ENCODE measurements around the genes LHX6, OR1J4 and NEK6.

- RRBS, result 96% methylated on average over 4 of the region's 8 CpGs
Measured at GRCh38 chr9:121987171-121987976, 105.7 kb downstream of the TTLL11 start.

DNA sequence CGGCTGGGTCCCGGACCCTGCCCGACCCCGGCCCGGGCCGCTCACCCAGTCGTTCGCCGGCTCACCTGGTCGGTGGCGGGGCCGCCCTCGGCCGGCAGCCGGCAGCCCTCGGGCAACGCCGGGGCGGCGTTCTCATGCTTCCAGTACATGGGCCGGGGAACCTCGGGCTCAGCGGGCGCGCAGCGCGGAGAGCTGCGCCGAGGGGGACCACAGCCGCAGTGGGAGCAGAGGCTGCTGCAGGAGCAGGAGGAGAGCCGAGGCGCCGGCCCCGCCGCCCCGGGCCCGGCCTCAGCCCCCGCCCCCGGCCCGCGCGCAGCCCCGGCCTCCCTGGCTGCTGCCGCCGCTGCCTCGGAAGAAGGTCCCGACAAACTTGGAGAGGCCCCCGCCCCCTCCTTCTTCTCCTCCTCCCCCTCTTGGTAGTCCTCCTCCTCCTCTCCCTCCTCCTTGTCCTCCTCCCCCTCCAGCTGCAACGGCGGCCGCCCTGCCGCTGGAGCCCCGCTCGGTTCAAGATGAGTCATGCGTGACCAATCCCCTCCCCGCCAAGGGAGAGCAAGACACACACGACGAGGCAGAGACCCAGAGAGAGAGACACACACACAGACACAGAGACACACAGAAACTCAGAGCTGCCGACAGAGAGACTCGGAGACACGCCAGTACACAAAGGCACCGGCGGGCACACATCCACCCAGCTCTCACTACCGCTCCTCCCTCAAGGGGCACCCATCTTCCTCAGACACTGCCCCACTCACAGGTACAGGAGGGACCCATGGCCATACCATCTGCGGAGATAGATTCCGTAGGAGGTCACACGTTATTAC, at the start of gene LHX6:
TSS of gene LHX6 (minus strand) at position 366 of the 821 bp plus-strand sequence.
- RRBS, result 3% methylated on average over 16 of the region's 67 CpGs

- RRBS, result no CpG with 5 or more reads among the region's 20 CpGs
Measured at GRCh38 chr9:122374972-122375917, 4.4 kb downstream of the PTGS1 start.

GRCh38 chr9:122518916-122519229, at the start of gene OR1J4:
OR1J4 (plus strand) TSS chr9:122519141.
- RRBS, result no CpG with 5 or more reads among the region's 1 CpG

GRCh38 chr9:122847069-122848024, 19.0 kb upstream of the PDCL start:
- RRBS, result no CpG with 5 or more reads among the region's 2 CpGs

DNA sequence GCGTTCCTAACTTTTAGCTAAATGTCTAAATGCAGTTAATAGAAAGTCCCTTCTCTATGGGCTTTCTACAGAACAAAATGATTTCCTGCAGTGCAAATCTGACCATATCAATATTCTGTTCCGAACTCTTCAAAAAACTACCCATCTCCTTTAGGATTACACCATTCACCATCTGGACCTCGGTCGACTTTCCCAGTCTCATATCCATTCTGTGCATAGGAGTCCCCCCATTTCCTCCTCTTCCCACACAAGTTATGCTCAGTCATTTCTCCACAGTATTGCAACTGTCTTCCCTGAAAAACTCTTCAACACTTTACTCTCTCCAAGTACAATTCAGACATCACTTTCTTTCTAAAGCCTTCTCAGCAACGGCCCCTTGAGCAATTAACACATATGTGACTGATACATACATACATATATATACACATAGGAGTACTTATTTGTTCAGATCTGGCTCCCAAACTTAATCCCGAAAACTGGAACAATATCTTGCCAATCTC, 790 bp downstream of the ZBTB26 start:
- RRBS, result no CpG with 5 or more reads among the region's 6 CpGs

DNA sequence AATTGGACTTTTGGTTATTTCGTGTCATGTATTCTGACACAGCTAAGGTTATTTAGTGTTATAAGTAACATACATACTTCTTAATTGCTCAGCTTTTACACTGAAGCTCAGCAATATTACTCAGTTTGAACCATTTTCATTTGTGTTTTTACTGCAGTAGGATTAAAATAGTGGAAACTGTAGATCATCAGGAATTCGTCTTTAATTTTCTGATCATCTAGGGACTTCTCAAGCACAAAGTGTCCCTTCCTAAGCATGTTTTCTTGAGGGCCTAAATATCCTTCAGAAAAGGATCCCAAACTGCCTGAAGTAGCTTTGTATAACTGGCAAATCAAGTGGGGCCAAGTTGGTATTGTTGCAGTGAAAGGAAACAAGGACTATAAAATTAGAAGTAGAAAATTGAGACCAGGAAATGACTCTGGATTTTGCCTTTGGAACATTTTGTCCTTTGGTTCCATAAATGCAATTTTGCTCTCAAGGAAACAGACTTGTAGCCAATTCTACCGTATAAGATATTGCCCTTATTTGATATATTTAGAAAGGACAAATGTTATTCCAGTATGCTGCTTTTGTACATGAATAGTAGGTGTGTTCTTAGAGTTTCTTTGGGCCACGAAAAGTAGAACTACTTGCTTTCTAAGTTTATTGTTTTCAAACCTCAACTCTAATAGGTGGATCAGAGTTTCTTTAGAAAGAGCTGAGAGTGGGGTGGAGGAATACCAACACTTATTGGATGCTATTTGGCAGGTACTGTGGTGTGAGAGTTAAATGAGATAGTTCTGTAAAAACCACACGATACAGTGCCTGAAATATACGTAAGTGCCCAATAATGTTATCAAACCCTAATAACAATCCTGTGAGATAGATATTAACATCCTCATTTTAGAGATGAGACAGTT, 34.4 kb downstream of the RABGAP1 start:
- RRBS, result no CpG with 5 or more reads among the region's 6 CpGs

DNA sequence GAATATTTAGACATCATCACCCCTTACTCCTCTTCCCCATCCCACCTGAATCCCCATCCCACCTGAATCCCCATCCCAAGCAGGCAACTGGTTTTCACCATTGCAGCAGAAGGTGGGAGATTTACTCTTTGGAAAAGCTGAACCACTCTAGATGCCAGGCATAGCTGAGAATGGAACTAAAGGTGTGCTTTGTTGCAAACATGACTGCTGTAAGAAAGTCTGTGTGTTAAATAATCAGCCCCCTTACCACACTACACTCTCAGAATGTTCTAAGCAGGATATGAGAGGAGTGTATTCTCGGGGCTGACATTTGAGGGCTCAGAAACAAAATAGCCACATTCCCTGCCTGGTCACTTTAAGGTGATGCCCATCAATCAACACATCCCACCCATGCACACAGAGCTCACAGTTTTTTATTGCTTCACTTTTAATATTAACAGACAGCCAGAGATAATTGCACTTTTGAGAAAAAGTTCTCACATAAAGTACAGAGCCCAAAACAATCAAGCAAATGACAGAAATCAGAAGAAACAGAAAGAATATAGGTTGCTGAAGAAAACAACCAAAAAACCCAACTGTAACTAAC, 8.5 kb downstream of the GPR21 start:
- RRBS, result no CpG with 5 or more reads among the region's 1 CpG

DNA sequence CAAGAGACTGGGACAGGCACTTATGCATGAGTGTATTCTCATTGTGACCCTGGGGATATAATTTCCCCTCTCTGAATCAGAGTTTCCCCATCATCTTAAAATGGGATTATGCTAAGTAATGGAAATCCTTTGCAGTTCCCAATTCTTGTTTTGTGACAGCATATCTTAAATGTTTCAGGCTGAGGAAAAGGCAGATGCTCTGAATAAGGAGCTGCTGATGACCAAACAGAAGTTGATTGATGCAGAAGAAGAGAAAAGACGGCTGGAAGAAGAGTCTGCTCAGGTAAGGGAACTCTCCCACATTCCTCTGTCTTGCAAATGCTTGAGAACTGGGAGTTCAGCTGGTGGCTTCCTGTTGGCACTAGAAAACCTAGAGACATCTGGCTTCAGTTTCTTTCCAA, 64.1 kb downstream of the GPR21 start:
- RRBS, result no CpG with 5 or more reads among the region's 1 CpG

- RRBS, result no CpG with 5 or more reads among the region's 6 CpGs
Measured at GRCh38 chr9:123098404-123098996, 65.0 kb downstream of the GPR21 start.

GRCh38 chr9:123106497-123107532, 73.3 kb downstream of the GPR21 start:
- RRBS, result no CpG with 5 or more reads among the region's 15 CpGs

GRCh38 chr9:123131364-123132131, 98.1 kb downstream of the GPR21 start:
- RRBS, result no CpG with 5 or more reads among the region's 2 CpGs

DNA sequence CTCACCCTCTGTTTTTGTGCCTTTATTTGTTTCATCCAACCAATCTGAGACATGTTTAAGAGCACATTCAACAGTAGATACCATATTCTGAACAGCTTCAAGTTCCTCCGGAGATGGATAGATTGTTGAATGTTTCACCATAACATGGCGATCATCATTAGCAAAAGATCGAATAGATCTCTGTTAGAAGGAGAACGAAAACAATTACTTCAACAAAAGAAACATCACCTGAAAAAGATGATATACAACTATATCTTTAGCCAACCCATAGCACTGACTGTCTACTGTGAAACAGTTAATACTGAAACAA, 89.4 kb downstream of the STRBP start:
- RRBS, result no CpG with 5 or more reads among the region's 4 CpGs

DNA sequence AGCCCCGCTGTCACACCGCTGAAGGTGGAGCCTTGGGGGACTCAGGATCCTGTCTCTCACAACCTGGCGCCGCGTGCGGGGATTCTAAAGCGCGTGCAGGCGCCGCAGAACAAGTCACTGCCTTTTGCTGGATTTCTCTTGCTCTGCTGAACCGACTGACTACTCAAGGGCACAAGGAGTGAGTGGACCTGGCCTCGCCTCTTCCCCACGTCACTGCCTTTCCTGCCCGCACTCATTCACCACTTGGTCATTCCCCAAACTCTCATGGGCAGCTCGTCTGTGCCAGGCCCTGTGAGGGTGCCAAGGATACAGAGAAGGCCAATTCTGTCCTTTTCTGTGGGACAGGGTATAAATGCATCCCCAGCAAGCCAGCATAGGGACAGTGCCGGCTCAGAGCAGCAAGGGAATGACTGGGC, 69.4 kb downstream of the CRB2 start:
- RRBS, result no CpG with 5 or more reads among the region's 16 CpGs

- RRBS, result no CpG with 5 or more reads among the region's 11 CpGs
Measured at GRCh38 chr9:123518948-123519703, 163.1 kb downstream of the CRB2 start.

GRCh38 chr9:123816571-123817134, 113.3 kb downstream of the DENND1A start:
- RRBS, result no CpG with 5 or more reads among the region's 2 CpGs

DNA sequence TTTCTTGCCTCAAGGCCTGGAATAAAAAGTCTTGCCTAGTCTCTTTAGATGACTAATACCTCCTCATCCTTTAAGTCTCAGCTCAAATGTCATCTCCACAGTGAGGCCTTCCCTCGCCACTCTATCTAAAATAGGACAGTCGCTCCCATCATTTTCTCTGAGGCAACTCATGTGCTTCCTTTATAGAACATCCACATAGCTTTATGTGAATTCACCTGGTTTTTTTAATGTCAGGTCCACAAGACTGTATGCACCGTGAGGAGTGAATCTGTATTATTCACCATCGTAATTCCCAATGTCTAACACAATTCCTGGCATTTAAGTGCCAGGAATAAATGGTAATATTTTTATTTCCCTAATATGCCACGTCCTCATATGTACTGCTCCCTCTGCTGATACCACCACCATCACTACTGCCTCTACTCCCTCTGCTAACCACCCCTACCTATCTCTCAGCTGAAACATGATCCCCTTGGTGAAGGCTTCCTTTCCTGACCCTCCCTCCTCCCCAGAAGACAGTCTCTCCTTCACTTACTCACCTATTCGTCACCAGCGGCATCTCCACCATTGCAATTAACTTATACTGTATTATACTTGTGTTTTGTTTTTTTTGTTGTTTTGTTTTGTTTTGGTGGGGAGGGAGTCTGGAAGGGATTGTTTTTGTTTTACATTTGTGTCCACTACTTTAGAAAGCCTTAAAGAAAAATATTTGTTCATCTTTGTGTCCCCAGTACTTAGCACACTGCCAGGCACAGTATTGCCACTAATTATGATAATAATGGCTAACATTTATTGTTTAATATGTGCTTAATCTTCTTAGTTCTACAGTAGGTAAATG, 4.8 kb downstream of the DENND1A start:
- RRBS, result no CpG with 5 or more reads among the region's 7 CpGs

DNA sequence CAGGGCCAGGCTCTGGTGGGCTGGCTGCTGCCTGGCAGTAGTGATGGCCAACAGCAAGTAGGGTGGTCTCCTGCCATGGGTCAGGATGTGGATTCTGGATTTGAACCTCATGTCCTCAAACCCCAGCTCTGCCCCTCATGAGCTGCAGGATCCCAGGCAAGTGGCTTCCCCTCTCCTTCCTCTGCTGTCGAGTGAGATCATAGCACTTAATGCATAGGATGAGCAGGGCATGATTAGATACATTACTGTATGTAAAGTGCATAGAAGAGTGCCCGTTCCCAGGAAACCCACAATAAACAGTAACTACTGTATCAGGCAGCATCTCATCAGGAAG, 38.6 kb upstream of the NEK6 start:
- RRBS, result no CpG with 5 or more reads among the region's 2 CpGs

DNA sequence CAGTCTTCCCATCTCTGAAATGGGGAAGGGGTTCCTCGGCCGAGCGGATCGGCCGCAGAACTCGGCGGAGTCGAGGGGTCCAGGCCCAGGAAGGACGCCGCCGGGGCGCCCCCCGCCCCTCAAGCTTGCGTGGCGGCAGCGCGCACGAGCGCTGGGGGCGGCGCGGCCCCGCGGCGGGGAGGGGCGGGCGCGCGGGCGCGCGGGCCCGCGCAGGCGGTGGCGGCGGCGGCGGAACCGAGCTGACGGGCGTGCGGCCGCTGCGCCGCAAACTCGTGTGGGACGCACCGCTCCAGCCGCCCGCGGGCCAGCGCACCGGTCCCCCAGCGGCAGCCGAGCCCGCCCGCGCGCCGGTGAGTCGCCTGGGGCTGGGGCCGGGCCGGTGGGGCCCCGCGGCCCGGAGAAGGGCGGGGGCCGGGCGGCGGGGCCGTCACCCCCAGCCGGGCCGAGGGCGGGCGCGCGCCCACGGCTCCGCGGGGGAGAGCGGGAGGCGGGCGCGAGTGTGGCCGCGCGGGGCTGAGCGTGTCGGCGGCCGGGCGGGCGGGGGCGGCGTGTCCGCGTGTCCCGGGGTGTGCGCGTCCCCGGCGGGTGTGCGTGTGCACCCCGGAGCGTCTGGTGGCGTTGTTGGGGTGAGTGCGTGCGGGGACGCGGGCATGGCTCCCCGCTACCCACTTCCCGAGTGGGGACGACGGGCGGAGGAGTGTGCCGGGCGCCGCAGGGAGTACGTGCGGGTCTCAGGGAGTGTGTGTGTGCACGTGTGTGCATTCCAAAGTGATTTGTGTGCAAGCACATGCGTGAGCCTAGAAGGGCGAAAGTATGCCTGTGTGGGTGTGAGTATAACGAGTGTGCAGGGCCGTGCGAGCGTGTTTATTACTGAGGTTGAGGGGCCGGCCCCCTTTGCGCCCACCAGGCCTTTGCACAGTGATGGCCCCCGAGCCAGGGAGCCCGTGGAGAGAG, at the start of gene NEK6:
TSS of gene NEK6 (plus strand) at position 214 of the 954 bp plus-strand sequence.
- RRBS, result 3% methylated on average over 35 of the region's 132 CpGs

GRCh38 chr9:124506383-124506952, 731 bp downstream of the NR5A1 start:
- RRBS, result 100% methylated on average over 2 of the region's 12 CpGs

All from HL-60 (cell line).